GM19240 (cell line): ENCODE data around the gene DUSP13.

DNA sequence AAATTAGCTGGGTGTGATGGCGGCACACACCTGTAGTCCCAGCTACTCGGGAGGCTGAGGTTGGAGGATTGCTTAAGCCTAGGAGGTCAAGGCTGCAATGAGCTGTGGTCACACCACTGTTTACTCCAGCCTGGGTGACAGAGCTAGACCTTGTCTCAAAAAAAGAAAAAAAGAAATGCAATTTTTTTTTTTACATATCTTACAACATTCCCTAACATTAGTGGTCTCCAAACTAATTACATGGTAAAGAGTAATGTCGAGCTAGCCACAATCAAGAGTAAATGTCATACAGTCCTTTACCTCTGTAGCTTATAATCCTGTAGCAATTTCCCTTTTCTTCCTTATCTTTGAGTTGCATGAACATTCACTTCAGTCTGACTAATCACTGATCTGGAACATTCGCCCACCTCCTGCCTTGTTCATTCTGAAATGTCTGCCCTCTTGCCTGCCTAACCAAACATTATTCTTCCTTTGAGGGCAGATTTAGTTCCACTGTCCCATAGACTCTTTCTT, 4.9 kb upstream of the VCL start:
- RRBS = no CpG with 5 or more reads among the region's 4 CpGs

GRCh38 chr10:74422634-74423479, 271.8 kb downstream of the ADK start:
- RRBS = no CpG with 5 or more reads among the region's 5 CpGs

DNA sequence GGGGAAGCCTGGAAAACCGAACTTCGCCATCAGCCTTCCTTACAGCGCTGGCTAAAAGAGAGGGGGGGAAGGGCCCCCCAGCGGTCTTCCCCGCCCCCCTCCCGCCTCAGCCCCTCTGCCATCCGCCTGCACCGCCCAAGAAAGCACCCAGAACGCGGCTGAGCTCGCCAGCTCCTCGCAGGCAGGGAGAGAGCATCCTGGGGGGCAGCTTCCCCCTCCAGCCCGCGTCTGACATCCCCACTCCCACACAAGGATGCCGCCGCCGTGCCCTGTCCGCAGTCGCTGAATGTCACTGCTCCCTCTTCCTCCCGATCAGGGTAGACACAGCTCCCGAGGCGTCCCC, 1.6 kb upstream of the KAT6B start:
- RRBS = no CpG with 5 or more reads among the region's 22 CpGs

DNA sequence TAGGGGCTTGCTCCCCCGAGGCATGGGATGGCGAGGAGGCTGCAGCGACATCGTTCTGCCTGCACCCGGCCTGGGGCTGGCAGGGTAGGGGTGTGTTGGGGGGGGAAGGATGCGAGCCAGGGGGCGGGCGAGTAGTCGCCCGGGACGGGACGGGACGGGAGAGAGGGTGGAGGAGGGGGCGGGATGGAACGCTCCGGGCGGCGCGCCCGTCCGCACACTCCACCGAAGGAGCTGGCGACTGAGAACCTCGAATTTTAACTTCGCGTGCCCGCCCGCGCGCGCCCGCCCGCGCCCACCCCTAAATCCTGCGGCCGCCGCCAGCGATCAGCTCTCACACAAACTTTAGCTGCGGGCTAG, 650 bp upstream of the KAT6B start:
- RRBS = 3% methylated on average over 15 of the region's 39 CpGs

DNA sequence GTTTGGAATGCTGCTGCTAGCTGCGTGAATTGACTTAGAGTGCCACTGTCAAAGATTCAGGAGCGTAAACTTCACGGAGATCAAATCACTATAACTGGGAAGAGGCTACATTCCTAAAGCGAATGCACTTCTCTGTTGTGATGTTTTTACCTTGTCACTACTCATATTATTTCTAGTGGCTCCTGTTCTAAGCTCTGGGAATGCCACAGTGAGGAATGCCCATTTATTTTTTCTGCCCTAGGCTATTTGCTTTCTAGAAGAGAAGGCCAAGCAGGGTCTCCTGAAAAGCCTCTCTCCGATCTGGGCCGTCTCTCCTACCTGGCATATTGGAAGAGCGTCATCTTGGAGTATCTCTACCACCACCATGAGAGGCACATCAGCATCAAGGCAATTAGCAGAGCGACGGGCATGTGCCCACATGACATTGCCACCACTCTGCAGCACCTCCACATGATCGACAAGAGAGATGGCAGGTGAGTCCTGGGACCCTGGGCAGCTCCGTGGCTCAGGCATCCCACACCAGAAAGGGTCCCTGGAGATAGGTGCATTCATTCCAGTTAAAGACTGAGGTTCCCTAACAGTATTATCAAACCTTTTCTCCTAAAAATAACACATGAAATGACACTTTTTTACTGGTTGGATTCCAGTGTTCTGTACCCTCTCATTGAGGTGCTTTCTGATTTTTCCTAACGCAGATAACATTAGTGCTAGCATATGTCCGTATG, 52.9 kb downstream of the DUSP29 start:
- RRBS = no CpG with 5 or more reads among the region's 13 CpGs

DNA sequence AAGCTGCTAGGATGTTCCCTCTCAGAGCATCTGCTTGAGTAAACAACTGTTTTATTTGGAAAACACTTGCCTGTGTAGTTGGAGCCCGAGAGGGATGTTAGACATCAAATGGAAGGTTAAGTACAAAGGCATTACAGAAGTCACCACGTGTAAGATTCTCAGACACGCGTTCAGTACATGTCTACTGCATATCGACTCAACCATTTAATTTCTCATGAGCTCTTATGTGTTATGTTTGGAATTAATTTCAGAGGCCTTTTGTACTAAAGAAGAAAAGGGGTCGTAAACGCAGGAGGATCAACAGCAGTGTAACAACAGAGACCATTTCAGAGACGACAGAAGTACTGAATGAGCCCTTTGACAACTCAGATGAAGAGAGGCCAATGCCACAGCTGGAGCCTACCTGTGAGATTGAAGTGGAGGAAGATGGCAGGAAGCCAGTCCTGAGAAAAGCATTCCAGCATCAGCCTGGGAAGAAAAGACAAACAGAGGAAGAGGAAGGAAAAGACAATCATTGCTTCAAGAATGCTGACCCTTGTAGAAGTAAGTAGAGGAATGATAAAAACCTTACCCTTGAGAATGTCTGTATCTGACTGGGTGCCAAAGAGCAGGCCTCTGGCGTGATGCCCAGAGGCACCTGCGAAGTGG, 48.6 kb downstream of the DUSP29 start:
- RRBS = no CpG with 5 or more reads among the region's 10 CpGs

DNA sequence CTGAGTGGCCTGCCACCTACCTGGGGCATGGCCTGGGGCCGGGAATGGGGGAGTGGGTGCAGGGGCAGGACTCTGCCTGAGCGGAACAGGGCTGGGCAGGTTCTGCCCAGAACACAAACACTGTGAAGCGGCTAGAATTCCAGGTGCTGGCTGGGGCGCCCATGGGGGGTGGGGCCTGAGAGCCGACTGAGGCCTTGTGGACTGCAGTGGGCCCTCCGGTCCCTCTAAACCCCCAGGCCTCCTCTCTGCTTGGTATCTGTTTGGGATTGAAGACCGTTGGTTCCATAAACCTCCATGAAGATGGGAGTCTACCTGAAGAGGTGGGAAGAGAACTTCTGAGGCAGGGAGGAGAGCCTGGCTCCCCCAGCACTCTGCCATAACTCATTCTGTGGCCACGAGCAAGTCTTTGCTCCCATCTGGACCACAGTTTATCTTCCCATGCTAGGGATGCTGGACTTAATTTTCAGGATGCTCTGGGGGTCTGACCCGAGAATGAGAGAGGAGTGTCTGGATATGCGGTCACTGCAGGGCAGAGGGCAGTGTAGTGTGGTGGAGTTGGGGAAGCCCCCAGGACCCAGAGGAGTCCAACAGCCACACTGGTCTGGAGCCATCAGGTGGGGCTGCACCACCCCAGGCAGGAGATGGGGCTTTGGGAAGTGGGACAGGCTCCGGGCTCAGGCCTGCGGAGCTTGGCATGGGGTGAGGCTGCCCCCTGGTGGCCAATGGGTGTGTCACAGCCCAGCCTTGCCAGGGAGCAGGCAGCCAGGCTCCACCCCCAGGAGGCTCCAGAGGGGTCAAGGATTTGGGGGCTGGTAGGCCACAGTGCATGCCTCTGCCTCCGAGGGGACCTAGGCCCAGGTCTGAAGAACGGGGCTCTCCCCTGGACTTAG, at the start of gene DUSP13:
TSS of gene DUSP13 (minus strand) at position 104 of the 890 bp plus-strand sequence.
- RRBS = no CpG with 5 or more reads among the region's 14 CpGs

- RRBS = no CpG with 5 or more reads among the region's 1 CpG
These were observed 7.9 kb upstream of the VDAC2 start for GRCh38 chr10:75202667-75203176.

DNA sequence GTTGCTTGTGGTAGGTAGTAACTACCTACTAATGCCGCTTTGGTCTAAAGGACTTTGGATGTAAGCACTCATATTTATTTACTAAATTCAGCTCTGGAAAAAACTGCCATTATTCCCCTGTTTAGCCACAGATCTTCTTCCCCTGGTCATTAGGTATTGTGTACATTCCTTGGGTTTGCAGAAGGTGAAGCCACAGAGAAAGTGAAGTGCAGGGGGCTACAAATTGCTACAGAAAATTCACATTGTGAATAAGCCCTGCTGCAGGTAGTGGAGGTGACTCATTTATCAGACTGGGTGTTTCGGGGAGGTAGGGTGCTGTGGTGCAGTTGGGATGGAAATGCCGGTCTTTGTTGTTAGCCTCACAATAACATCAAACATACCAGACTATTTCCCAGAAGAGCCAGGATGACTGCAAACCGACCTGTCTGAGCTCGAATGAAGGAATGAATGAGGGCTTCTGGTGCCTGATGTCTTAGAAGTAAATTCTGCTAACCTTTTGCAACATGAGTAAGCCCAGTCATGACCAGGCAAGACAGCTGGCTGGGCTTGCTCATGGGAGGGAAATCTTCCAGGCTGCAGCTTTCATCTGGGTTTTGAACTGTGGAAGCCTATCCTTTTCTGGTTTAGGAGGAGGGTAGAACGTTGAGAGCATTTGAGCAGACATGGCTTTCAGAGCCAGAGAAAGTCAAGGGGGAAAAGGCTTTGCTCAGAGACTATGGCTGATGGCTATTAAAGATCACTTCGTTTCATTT, 2.5 kb upstream of the VDAC2 start:
- RRBS = no CpG with 5 or more reads among the region's 7 CpGs

GRCh38 chr10:75293985-75294460, 58.3 kb upstream of the COMTD1 start:
- RRBS = no CpG with 5 or more reads among the region's 8 CpGs

- RRBS = no CpG with 5 or more reads among the region's 2 CpGs
These were observed 71.1 kb upstream of the COMTD1 start for GRCh38 chr10:75306859-75307191.

DNA sequence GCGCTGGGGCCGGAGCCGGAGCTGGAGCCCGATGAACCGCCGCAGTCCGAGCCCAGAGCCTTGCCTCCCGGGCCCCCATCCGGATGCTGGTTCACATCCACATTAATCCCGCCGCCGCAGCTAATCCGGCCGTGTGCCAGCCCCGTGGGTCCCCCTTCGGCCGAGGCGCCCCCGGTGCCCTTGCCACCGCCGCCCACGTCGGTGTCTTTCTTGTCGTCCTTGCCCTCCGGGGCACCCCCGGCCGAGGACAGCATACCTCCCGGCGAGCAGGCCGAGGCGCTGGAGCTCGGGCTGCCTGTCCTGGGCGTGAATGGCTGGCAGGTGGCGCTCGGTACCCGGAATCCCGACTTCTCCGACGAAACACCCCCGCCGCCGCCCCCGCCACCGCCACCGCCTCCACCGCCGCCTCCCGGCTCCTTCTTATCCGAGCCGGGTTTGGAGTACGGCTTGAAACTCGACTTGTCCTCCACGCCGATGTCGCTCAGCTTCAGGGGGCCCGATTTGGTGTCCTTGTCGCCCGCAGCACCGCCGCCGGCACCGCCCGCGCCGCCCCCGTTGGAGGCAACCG, 1.8 kb downstream of the ZNF503 start:
- RRBS = 16% methylated on average over 47 of the region's 67 CpGs

DNA sequence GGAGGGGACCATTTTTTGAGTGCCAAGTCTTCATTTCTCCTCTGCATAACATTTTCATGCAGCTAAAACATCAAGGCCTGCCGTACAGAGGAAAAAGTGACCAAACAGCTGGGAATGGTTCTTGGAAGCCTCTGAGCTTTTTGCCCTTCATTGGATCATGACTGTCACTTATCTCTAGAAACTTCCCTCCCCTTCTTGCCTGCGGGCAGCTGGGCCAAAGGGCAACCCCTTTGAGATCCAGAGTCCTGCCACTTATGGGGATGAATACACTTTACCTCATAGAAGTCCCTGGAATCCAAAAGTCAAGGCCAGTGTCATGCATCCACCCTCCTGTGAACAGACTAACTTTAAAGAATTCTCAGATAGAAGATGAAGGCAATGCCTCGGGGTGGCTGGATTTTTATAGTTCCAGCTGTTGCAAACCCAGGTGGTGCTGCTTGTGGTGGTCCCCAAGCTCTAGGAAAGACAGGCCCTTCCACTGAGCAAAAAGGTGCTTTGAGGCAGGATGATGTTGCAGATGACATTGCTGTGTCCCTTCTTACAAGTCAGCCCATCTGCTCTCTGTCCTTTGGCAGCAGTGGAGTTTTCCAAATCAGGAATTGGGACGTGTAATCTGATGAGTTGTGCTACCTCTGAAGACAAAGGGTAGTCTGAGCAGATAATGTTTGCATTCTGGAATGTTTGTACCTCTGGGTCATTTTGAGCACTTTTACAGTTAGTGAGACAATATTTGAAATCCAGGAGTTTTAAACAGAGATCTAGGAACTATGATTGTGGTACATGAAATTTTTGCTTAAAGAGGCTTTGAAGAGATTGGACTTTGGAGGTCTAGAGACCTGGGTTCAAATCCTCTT, 64.2 kb downstream of the LRMDA start:
- RRBS = no CpG with 5 or more reads among the region's 4 CpGs

- RRBS = no CpG with 5 or more reads among the region's 5 CpGs
These were observed 79.9 kb downstream of the LRMDA start for GRCh38 chr10:75511153-75511914.

DNA sequence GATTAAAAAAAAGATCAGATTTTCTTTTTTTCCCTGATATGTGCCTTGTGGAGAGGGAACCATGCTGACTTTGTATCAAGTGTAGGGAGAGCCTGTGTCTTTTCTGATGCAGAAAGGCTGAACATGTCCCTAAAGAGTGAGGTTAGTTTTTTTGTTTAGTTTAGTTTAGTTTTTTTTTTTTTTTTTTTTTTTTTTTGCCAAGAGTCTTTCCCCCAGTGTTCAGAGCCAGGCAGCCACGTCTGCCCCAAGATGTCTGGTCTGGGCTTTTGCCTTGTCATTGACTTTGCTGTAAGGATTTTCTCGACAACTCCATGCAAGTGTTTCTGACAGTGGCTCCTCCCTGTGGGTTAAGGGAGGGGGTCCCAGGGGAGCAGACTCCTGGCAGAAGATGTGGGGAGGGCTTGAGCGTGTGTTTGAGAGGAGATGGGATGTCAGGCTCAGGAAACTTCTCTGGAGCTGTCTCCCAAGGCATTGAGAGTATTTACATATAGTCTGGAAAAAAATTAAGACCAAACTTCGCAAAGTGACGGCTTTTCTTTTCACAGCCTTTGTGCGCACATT, 201.3 kb downstream of the LRMDA start:
- RRBS = no CpG with 5 or more reads among the region's 6 CpGs

DNA sequence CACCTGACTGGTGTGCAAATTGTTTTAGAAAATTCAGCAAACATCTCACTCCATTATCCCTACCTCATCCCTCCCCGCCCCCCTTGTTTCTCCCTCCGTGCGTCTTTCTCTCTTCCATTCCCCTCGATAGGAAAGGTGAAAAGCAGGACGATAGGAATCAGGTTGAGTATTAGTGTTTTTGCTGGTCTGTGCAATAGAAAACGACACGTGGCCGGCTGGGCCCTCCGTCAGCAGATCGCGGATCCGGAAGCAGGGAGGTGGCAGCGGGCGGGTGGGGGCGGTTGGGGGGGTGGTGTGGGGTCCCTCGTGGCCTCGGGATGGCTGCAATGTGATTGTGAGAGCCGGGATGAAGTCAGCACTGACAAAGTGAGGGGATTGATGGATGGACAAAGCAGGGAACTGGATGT, 280.7 kb downstream of the LRMDA start:
- RRBS = 8% methylated on average over 6 of the region's 18 CpGs

DNA sequence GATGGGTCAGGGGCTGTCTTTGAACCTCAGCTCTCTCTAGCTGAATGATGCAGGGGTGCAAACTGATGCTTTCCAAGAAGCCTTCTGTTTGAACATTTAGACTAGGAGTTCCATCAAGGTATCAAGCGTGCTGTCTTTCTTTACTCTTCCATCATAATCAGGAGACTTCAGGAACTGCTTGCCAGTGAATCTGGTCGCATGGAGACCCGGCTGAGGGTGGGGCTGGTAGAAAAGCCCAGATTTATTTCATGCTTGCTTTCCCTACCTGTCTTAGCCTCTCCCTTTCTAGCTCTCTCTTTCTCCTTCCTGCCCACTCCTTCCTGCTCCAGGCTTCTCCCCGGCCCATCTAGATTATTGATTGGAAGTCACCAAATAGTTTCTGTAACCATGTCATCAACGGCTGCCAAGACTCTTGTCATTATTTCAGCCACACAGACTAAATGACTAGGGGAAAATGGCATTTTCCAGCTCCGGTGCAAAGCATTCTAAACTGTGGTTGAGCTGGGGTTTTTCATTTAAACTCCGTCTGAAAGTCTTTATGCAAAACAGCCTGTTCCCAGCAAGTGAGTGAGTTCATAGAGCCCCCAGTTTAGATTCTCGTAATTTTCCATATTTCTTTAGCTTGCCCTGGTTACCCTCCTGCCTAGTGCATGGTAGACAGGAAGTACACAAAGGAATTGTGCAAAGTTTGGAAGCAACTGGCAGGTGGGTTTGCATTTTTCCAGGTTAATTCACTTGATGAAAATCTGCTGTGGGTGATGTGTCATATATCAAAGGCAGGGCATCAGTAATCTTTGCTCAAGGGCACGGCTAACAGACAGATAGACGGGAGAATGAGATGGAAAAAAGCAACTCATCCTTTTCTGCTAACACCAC, 332.7 kb downstream of the LRMDA start:
- RRBS = no CpG with 5 or more reads among the region's 10 CpGs

DNA sequence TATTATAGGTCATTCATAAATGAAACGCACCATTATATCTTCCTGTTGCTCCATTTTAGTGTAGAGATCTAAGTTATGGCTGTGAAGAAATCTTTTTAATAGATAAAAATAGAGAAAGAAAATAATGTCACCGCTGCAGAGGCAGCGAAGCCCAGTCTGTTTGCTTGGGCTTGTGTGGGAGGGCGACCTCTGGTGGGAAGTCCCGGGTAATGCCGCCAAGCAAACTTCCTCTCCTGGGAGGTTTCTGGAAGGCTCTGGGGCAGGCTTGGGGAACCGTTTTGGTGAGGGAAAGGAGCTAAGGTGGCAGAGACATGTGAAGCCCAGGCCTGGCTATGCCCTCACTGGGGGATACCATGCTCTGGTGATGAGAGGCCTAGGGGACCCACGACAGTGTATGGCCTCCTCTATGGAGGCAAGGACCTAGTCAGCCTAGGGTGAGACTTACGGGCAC, 604.9 kb downstream of the LRMDA start:
- RRBS = no CpG with 5 or more reads among the region's 9 CpGs

- RRBS = no CpG with 5 or more reads among the region's 7 CpGs
These were observed 754.1 kb downstream of the LRMDA start for GRCh38 chr10:76185568-76185900.